Monocyte (primary cell): ENCODE data around the gene FBXO34.

- PRO-cap, 2 experiments = no peak in any of the 2 experiments
Measured at GRCh38 chr14:54660044-54660578, 93.2 kb downstream of the SAMD4A start.

DNA sequence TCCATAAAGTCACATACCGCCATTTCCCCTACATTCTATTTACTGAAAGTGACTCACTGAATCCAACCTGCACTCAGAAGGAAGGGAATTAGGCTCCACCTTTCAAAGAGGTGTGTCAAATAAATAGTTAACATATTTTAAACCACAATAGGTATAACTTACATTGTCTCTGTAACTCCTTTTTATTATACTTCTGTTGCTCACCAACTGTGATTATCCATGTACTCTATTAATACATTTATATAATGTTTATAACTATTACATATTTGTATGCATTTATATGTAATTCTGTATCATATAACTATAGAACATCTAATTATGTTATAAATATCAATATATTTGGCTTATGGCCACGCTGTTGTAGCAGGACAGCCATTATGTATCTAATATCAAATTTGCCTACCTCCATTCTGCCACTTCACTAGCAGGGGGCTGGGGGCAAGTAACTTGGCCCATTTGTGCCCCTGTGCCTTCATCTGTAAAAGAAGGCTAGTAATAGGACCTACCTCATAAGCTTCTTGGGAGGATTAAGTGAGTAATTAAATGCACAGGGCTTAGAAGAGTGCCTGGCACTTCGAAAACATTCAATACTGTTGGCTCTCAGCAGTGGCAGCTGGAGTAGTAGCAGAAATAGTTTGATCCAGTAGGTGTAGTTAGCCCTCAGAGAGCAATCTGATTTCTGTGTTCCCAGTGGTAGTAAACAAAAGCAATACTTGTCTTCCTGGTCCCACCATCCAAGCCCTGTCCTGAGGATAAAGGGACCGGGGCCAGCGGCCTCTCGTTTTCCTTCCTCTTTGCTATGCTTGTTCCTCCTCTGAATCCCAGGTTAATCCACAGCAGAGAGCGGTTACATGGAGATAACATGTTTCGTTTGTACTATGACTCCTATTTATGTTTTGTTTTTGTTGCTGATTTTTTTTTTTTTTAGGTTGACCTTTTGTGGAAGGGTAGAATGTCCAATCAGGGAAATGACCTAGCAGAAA is 131.4 kb downstream of the SAMD4A start:
- PRO-cap, 2 experiments = no peak in any of the 2 experiments

DNA sequence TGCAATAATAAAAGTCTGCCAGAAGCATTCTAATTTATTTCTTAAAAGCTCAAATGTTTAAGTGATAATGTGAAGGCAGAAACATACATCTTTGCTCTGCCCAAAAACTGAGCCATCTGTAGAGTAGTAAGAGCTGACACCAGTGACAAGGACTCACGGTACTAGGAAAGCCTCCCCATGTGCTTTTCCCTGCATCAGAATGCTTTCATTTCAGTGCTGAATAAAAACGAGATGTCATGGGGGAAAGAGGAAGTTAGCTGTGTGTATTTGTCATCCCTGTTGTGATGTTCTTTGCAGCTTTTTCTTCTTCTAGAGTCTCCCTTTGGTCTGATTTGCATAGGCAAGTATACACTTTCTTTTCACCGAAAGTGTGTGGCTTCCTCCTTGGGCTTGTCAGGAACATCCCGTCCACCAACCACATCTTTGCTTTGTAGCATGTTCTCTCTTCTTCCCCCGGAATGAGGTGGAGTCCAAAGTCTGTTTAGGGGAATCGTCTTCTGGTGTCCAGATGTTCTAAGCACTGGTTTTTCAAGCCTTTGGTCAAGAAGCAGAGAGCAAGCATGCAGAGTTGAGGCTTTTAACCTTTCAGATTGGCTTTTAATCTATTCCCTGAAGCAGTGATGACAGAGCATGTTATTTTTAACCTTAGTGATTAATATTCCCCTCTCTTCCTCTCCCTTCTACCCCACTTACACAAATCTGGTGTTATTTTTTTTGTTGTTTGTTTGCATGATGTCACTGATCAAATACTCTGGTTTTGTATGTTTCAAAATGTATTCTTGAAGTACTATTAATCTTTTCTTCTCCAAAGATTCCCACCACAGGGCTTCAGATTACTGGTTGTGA is 163.3 kb downstream of the SAMD4A start:
- PRO-cap, 2 experiments = no peak in any of the 2 experiments

DNA sequence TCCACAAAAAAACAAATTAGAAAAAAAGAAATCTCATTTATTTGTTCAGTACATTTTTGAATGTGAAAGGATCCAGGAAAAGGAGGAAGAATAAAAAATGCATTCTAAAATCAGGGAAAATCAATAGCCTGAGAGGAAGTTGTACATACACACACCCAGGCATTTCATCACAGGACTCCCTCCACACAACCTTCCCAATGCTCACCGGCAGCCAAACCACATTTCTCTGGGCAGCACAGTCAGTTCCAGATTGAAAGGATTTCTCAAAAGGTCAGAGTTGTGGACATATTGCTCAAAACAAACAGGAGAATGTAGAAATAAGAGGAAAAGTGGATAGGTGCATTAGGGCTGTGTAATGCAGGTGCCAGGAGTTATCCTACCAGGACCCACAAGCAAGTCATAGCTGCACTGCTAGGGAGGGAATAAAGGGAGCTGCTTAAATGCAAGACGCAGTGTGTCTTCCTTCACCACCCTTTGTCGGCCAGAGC is 63.0 kb downstream of the GCH1 start:
- PRO-cap, 2 experiments = no peak in any of the 2 experiments

DNA sequence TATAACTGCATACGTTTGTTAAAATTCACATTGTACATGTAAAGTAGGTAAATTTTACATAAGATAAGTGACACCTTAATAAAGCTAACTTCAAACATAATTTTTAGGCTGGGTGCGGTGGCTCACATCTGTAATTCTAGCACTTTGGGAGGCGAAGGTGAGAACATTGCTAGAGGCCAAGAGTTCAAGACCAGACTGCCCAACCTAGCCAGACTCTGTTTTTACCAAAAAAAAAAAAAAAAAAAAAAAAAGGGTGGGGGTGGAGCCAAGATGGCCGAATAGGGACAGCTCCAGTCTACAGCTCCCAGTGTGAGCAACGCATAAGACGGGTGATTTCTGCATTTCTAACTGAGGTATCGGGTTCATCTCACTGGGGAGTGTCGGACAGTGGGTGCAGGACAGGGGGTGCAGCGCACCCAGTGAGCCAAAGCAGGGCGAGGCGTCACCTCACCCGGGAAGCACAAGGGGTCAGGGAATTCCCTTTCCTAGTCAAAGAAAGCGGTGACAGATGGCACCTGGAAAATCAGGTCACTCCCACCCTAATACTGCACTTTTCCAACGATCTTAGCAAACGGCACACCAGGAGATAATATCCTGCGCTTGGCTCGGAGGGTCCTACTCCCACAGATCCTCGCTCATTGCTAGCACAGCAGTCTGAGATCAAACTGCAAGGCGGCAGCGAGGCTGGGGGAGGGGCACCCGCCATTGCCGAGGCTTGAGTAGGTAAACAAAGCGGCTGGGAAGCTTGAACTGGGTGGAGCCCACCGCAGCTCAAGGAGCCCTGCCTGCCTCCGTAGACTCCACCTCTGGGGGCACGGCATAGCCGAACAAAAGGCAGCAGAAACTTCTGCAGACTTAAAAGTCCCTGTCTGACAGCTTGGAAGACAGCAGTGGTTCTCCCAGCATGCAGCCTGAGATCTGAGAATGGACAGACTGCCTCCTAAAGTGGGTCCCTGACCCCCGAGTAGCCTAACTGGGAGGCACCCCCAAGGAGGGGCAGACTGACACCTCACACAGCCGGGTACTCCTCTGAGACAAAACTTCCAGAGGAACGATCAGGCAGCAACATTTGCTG is 32.2 kb downstream of the GCH1 start:
- PRO-cap, 2 experiments = no peak in any of the 2 experiments

- PRO-cap, 2 experiments = no peak in any of the 2 experiments
Measured at GRCh38 chr14:55114678-55115020, 14.4 kb upstream of the LGALS3 start.

- PRO-cap, 2 experiments = no peak in any of the 2 experiments
Measured at GRCh38 chr14:55116151-55117080, 12.6 kb upstream of the LGALS3 start.

GRCh38 chr14:55117641-55118352 is 11.3 kb upstream of the LGALS3 start:
- PRO-cap, 2 experiments = peak in 1 of 2 experiments; most common plus-strand start chr14:55117964 (in 1); most common minus-strand start chr14:55117957 (in 1)

GRCh38 chr14:55121040-55121539 is 8.0 kb upstream of the LGALS3 start:
- PRO-cap, 2 experiments = no peak in any of the 2 experiments

- PRO-cap, 2 experiments = no peak in any of the 2 experiments
Measured at GRCh38 chr14:55241714-55242149, 29.5 kb upstream of the FBXO34 start.

DNA sequence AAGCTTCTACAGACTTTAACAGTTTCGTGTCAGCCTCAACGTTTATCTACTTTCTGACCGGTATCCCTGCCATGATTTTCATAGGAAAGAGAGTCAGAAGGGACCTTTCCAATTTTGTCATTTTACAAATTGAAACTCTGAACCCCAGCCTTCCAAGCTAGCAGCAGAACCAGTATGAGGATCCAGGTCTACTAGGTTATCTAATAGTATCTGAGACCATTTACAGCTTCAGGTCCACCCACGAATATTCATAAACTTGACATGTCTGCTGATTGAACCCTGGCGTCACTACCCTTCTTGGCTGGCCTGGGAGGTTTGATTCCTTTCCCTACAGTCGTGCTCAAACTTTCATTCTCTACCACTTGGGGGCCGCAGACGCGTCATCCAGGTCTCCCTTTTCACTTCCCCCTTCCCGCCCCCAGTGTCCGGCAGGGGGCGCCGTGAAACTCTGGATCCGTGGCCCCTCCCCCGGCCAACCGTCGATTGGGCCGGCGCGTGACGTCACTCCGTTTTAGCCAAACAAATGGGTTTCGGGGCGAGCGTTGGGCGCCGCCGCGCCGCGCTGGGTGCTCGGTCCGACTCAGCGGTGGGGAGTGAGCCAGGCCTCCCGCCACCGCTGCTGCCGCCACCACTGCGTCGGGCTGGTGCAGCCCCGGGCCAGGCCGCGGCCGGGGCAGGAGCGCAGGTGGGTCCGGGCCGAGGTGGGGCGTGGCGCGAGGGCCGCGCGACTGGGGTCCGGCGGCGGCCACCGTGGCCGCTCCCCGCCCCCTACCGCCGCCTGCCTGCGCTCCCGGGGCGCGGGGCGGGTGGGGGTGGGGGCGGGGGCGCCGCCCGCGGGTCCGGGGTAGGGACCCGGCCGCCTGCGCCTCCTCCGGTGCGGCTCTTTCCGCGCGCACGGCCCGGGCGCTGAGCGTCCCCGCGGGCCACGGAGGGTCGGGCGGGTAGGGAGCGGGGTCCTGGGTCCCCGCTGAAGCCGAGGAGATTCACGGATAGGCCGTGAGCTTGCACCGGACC is at the start of gene FBXO34:
Gene FBXO34, plus strand, starts transcription at position 569 of the 1,014 bp plus-strand sequence.
- PRO-cap, 2 experiments = peak in 2 of 2 experiments; most common plus-strand start position 549 of the sequence (in 2); most common minus-strand start position 156 of the sequence (in 1)

GRCh38 chr14:55271887-55272826 is 936 bp downstream of the FBXO34 start:
- PRO-cap, 2 experiments = peak in 2 of 2 experiments; most common plus-strand start chr14:55272586 (in 2); most common minus-strand start chr14:55272057 (in 1)

DNA sequence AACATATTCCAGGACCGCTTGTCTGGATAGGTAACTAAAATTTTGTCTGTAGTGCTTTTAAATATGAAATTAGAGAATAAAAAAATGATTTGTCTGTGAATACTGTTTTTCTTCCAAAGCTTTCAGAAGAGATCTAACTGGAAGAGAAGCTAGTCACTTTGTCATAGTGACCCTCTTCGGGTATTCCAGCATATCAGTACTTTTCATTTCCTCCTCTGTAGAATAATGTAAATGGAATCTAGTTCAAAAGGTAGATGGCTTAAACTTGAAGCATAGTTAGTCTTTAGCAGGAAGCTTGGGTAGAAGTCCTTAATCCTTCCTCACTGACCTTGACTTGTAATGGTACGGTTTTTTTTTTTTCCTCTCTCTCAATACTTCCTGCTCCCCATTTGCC is 1.6 kb downstream of the FBXO34 start:
- PRO-cap, 2 experiments = peak in 2 of 2 experiments; most common plus-strand start position 129 of the sequence (in 2)

- PRO-cap, 2 experiments = no peak in any of the 2 experiments
Measured at GRCh38 chr14:55290538-55291140, 19.4 kb downstream of the FBXO34 start.

DNA sequence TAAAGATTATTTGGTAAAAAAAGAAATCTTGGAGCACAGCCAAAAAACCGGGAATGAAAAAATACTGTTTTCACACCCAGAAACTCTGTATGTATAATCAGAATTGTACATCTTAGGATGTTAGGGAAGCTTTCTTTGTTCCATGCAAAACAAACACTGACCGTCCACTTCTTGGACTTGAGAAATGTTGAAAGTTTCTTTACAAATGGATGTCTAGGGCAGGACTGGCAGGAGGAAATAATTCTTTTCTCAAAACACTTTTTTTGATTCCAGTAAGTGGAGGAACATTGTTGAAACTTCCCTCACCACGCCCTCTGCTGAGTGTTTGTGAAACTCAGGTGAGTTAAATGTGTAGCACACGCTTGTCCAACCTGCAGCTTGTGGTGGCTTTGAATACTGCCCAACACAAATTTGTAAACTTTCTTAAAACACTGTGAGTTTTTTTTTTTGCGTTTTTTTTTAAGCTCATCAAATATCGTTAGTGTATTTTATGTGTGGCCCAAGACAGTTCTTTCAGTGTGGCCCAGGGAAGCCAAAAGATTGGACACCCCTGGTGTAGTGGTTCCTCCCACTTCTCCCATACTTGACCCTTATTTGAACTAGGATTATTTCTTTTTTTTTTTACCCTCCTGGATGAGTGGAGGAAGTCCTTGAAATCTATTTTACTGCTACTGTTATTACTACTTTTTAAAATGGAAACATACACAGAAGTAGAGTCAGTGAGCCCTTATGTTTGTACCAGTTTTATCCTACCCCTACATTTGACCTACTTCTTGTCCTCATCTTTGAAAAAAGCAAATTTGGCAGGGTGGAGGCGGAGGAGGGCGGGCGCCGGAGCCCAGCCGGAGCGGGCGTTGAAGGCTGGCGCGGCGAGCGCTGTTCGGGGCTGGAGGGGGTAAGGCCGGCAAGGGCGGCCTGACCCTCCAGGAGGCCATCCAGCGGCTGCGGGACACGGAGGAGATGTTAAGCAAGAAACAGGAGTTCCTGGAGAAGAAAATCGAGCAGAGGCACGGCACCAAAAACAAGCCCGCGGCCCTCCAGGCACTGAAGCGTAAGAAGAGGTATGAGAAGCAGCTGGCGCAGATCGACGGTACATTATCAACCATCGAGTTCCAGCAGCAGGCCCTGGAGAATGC is 26.9 kb downstream of the FBXO34 start:
- PRO-cap, 2 experiments = peak in 2 of 2 experiments; most common plus-strand start position 800 of the sequence (in 2)

DNA sequence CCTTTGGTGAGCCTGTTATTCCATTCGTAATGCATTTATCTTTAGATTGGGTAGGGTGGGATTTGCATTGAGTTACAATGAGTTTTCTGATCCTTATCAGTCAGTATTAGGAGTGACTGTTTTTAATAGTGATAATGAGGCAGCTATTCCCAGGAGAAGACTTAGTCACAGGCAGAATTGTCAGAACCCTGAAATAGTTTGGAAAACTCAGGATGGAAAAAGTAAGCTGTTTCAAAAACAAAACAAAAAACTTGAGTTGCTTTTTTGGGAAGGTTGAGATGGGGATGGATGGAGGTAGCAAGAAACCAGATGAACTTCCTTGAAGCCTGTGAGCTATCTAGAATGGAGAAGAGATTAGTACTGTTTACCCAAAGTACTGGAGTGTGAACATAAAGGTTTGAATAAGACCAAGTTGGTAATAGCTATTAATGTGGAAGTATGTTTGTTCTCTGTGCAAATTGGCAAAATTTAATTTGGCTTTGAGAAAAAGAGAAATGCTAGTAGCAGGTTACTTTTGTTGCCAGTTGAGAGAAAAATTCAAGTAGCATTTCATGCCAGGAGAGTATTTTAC is 38.7 kb downstream of the FBXO34 start:
- PRO-cap, 2 experiments = no peak in any of the 2 experiments

DNA sequence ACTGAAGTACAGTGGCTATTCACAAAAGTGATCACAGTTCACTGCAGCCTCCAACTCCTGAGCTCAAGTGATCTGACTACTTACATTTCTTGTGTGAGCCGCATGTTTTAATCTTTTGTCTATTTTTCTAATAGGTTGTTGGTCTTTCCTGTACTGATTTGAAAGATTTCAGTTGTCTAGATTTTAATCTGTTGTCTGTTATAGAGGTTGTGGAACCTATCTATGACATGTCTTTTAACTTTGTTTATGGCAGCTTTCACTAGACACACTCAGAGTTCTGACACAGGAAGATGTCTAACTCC is 37.4 kb downstream of the ATG14 start:
- PRO-cap, 2 experiments = no peak in any of the 2 experiments

DNA sequence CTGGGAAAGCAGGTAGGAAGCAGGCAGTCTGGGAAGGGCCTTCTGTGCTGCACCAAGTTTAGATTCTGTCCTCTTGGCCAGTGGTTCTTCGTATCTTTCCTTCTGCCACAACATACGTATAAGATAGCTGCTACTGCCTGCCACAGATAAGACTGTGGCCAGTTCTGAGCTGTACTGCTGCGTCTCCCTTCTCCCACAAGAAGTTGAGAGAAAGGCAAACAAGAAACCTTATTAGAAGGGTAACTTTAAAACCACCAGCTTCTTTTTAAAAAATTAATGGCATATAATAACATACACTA is 27.8 kb downstream of the ATG14 start:
- PRO-cap, 2 experiments = no peak in any of the 2 experiments

DNA sequence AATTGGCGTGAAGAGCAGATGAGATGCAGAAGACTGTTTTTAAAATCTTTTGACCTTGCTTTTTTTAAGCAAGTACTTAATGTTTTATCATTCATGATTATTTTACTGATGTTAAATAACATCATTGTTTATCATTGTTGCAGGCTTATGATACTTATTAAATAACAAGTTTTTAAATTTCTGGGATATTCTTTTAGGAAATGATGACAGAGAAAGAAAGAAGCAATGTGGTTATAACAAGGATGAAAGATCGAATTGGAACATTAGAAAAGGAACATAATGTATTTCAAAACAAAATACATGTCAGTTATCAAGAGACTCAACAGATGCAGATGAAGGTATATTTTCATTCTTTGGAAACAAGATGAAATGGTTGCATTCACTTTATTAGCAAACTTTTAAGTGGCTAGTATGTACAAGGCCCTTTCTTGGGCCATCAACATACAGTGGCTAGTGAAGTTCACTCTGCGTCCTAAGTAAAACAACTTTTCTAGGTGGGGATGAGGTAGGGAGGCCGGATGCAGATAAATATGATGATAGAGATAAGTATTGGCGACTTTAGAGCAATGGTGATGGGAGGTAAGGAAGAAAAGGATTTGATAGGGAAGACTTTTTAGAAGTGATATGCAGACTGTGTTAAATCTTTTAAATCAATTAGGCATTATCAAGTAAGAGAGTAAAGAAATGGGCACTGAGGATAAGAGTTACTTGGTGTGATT is 49.9 kb downstream of the KTN1 start:
- PRO-cap, 2 experiments = no peak in any of the 2 experiments

GRCh38 chr14:55957861-55958291 is 160.3 kb upstream of the PELI2 start:
- PRO-cap, 2 experiments = no peak in any of the 2 experiments